H1 (cell line): Measurements from ENCODE around the gene NRP2.

- RRBS: no CpG with 5 or more reads among the region's 3 CpGs
CAGE:
- cytosol, long polyA plus RNA: no peak
- long polyA plus RNA: no peak
- nucleus, long polyA plus RNA: no peak
These were observed 422.1 kb downstream of the PARD3B start for GRCh38 chr2:204967464-204967670.

DNA sequence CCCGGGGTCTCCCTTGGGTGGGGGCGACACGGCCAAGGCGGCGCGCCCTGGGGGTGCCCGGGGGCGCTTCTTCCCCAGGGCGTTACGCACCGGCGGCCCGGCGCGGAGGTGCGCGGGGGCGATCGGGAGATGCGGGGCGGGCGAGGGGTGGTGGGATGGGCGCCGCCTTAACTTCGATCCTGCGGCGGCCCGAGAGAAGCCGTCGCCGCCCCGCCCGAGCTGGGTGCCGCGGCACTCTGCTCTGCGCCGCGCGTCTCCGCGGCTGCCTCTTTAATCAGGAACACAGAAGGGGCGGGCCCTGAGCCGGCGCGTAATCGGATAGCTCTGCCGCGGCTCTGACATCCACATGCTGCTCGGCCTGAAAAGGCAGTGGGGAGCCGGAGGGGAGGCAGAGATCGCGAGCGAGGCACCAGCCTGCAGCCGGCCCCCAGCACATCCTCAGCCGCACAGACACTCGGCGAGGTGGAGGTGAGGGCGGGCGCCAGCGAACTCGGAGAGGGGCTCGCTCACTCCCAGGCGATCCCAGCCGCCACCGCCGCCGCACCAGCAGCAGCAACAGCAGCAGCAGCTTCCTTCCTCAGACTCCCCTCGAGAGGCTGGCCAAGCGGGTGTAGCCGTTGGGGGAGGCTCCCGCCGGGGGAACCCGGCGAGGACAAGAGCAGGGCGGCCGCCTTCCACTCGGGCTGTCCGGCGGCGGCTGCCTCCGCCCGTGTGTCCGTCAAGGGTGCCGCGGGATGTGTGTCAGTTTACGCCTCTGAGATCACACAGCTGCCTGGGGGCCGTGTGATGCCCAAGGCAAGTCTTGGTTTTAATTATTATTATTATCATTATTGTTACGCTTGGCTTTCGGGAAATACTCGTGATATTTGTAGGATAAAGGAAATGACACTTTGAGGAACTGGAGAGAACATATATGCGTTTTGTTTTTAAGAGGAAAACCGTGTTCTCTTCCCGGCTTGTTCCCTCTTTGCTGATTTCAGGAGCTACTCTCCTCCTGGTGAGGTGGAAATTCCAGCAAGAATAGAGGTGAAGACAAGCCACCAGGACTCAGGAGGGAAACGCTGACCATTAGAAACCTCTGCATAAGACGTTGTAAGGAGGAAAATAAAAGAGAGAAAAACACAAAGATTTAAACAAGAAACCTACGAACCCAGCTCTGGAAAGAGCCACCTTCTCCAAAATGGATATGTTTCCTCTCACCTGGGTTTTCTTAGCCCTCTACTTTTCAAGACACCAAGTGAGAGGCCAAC, at the start of gene NRP2:
NRP2 (plus strand) TSS at position 391 of the 1,250 bp plus-strand sequence.
- RRBS: 2% methylated on average over 21 of the region's 96 CpGs
CAGE:
- cytosol, long polyA plus RNA: start-site peak on the plus strand centred at position 390 of the sequence, 6 bp wide, 240 reads
- long polyA plus RNA: start-site peak on the plus strand centred at position 387 of the sequence, 11 bp wide, 312 and 288 reads in 2 replicates; start-site peak on the plus strand centred at position 786 of the sequence, 21 bp wide, 48 and 21 reads in 2 replicates
- nucleus, long polyA plus RNA: start-site peak on the plus strand centred at position 422 of the sequence, 71 bp wide, 388 reads

GRCh38 chr2:205698851-205699309, 16.6 kb downstream of the NRP2 start:
- RRBS: no CpG with 5 or more reads among the region's 3 CpGs
CAGE:
- cytosol, long polyA plus RNA: no peak
- long polyA plus RNA: no peak
- nucleus, long polyA plus RNA: no peak

DNA sequence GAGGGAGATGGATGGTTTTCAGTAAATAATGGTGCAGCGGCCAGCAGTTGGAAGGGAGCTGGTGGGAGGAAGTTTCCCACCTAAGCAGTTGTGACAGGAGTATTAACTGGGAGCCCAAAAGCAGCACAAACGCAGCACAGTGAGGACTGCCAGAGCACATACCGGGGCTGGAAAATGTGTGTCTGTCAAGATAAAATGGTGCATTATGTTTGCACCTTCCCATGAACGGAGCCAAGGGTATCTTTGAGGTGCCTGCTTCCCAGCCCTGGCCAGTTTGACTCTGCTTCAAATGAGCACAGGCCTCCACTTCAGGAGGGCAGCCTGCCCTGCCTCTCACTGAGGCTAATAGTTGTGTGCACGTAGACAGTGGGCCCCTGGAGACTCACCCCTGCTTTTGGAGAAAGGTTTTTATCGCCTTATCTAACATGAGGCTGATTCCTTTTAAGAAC, 32.8 kb downstream of the NRP2 start:
- RRBS: no CpG with 5 or more reads among the region's 6 CpGs
CAGE:
- cytosol, long polyA plus RNA: no peak
- long polyA plus RNA: no peak
- nucleus, long polyA plus RNA: no peak

GRCh38 chr2:205744276-205744811, 62.0 kb downstream of the NRP2 start:
- RRBS: no CpG with 5 or more reads among the region's 7 CpGs
CAGE:
- cytosol, long polyA plus RNA: no peak
- long polyA plus RNA: no peak
- nucleus, long polyA plus RNA: no peak

- RRBS: no CpG with 5 or more reads among the region's 12 CpGs
CAGE:
- cytosol, long polyA plus RNA: no peak
- long polyA plus RNA: no peak
- nucleus, long polyA plus RNA: no peak
These were observed 65.6 kb downstream of the NRP2 start for GRCh38 chr2:205747685-205748443.

DNA sequence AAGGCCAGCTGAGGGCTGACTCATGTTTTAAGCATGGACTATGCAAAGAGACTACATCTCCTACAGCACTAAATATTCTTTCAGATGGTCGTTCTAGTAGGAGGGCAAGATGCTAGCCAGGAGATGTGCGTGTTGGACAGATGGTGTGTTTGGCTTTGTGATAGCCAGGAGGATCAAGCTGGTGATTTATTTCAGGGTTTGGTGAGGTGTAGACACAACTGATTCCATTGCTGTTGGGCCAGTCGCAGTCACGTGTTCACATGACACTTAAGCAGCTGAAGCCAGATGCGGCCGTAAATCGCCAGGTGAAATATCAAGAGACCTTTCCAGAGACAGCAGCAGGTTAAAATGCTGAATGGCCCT, 75.9 kb downstream of the NRP2 start:
- RRBS: no CpG with 5 or more reads among the region's 7 CpGs
CAGE:
- cytosol, long polyA plus RNA: no peak
- long polyA plus RNA: no peak
- nucleus, long polyA plus RNA: no peak

GRCh38 chr2:205768135-205768676, 85.9 kb downstream of the NRP2 start:
- RRBS: no CpG with 5 or more reads among the region's 10 CpGs
CAGE:
- cytosol, long polyA plus RNA: no peak
- long polyA plus RNA: no peak
- nucleus, long polyA plus RNA: no peak

DNA sequence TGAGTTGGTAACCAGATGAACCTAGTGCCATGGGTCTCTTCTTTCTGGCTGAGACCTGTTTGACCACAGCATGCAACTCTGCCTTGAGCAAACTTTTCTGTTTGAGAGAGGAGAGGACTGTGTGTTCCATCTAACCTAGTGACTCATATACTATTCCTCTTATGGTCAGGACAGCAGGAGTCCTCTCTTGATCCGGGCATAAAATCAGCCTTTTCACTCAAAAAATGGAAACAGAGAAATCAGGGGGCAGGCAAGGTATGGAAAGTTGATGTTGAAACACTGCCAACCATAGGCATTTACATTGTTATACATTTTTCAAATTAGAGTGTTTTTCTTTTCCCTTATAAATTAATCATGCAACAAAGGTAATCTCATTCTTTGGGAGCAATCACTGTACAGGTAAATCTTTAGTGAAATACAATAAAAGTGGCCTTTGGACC, 86.6 kb downstream of the NRP2 start:
- RRBS: no CpG with 5 or more reads among the region's 1 CpG
CAGE:
- cytosol, long polyA plus RNA: no peak
- long polyA plus RNA: no peak
- nucleus, long polyA plus RNA: no peak

GRCh38 chr2:205930270-205930601, 155.7 kb downstream of the INO80D start:
- RRBS: no CpG with 5 or more reads among the region's 2 CpGs
CAGE:
- cytosol, long polyA plus RNA: no peak
- long polyA plus RNA: no peak
- nucleus, long polyA plus RNA: no peak

- RRBS: no CpG with 5 or more reads among the region's 8 CpGs
CAGE:
- cytosol, long polyA plus RNA: no peak
- long polyA plus RNA: no peak
- nucleus, long polyA plus RNA: no peak
These were observed 141.4 kb downstream of the INO80D start for GRCh38 chr2:205944525-205945074.

DNA sequence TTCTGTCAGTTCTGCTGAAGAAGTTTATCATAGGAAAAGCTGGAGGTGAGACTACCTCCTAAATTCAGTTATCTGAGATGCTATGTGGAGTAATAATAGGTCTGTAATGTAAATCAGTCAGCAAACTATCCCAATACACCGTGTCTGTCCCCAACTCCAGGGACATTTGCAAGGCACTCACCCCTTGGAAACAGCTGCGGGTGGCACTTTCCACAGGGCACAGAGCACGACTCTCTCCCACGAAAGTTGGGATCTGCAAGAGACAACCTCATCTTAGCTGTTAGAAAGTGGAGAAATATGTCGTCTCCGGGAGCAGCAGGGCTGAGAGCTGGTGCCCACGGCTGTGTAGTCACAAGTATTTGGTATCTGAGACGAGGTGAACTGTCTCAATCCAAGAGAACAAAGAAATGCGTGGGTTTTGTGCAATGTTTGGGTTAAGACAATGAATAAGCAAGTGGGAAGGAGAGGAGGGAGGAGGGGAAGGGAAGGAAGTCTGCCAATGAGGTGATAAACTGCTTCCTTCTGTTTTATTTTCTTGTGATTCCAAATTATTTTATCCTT, 18.2 kb downstream of the DYTN start:
- RRBS: no CpG with 5 or more reads among the region's 9 CpGs
CAGE:
- cytosol, long polyA plus RNA: no peak
- long polyA plus RNA: no peak
- nucleus, long polyA plus RNA: no peak

- RRBS: no CpG with 5 or more reads among the region's 4 CpGs
CAGE:
- cytosol, long polyA plus RNA: no peak
- long polyA plus RNA: no peak
- nucleus, long polyA plus RNA: no peak
These were observed 23.6 kb downstream of the CPO start for GRCh38 chr2:206962915-206963287.

GRCh38 chr2:207008067-207008457, 68.7 kb downstream of the CPO start:
CAGE:
- cytosol, long polyA plus RNA: no peak
- long polyA plus RNA: no peak
- nucleus, long polyA plus RNA: no peak

- RRBS: no CpG with 5 or more reads among the region's 3 CpGs
CAGE:
- cytosol, long polyA plus RNA: no peak
- long polyA plus RNA: no peak
- nucleus, long polyA plus RNA: no peak
These were observed 30.5 kb downstream of the KLF7 start for GRCh38 chr2:207135052-207135813.

DNA sequence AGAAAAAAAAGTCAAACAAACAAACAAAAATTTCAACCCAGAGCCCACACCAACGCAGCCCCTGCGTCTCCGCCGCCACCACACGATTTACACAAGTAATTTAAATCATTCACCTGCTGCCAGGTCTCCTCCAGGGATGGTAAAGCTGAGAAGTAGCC, 515 bp downstream of the KLF7 start:
- RRBS: no CpG with 5 or more reads among the region's 5 CpGs
CAGE:
- cytosol, long polyA plus RNA: no peak
- long polyA plus RNA: no peak
- nucleus, long polyA plus RNA: no peak

- RRBS: 3% methylated on average over 5 of the region's 44 CpGs
CAGE:
- cytosol, long polyA plus RNA: start-site peak on the minus strand at chr2:207166810-207166876, 33 reads
- long polyA plus RNA: no peak
- nucleus, long polyA plus RNA: start-site peak on the minus strand at chr2:207166835-207166857, 26 reads
These were observed 1.2 kb upstream of the KLF7 start for GRCh38 chr2:207166783-207167503.

DNA sequence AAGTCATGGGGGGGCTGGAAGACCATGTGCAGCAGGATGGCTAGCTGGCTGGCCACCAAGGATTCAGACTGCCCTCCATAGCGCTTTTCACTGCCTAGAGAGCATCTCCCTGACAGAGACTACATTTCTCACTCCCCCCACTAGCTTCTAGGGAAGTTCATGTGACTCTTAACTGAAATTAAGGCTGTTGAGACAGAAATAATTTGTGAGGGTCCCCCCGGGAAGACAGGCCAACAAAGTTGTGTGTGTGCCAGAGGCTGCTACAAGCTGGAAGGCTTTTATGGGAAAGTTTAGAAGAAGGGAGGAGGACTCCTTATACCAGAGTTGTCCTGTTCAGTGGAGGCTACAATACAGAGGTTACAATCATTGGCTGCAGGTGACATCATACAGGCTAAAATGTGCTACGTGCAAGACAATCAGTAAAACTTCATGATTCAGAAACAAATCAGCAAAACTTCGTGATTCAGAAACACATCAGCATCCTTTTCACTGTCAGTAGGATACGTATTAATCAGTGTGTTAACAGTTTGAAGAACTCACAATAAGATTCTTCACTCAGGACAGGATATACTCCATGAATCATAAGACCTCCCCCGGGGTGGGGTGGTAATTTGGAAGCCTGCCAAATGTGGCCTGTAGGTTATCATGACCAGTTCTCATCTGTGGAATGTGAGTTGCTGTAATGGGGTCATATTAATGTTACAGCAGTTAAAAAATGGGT, 135.1 kb upstream of the CREB1 start:
- RRBS: no CpG with 5 or more reads among the region's 6 CpGs
CAGE:
- cytosol, long polyA plus RNA: no peak
- long polyA plus RNA: no peak
- nucleus, long polyA plus RNA: no peak

DNA sequence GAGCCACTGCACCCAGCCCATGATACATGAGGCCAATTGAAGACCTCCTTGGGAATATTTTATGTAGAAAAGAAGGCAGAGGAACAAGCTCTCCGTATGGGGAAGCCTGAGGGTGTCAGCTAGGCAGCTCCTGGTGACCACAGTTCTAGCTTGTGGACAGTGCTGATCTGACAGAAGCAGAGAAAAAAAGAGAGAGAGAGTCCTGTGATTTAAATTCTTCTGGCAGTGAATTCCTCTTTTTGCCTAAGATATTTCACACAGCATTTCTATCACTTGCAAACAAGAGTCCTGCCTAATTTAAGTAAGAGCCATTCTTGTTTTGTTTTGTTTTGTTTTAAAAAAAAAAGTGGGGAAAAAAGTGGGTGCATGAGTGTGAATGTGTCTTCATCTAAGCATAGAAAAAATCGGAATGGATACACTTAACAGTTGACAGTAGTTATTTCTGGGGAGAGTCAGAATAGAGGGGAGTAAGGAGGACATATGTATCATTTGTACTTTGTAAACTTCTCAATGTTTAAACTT, 28.5 kb upstream of the CREB1 start:
- RRBS: no CpG with 5 or more reads among the region's 2 CpGs
CAGE:
- cytosol, long polyA plus RNA: no peak
- long polyA plus RNA: no peak
- nucleus, long polyA plus RNA: no peak

DNA sequence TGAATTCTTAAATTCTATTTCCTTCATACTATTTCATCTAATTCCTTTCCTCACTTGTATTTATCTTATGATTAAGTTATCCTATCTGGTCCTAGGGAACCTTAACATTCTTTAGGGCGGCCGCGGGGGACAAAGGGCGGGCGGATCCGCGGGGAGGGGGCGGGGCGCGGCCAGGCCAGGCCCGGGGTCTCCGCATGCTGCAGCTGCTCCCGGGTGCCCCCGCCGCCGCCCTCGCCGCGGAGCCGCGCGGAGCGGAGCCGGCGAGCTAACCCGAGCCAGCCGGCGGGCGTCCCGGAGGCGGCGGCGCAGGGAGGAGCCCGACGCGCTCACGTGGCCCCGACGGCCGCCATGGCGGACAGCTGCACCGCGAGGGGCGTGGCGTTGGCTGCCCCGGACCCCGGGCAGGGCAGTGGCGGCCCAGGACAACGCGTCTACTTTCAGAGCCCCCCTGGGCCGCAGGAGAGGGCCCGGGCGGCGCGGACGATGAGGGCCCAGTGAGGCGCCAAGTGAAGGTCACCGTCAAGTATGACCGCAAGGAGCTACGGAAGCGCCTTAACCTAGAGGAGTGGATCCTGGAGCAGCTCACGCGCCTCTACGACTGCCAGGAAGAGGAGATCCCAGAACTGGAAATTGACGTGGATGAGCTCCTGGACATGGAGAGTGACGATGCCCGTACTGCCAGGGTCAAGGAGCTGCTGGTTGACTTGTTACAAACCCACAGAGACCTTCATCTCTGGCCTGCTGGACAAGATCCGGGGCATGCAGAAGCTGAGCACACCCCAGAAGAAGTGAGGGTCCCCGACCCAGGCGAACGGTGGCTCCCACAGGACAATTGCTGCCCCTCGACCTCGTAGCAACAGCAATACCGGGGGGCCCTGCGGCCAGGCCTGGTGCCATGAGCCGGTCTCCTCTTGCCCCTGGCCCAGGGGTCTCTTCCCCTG, 29.9 kb upstream of the CCNYL1 start:
- RRBS: 92% methylated on average over 4 of the region's 76 CpGs
CAGE:
- cytosol, long polyA plus RNA: no peak
- long polyA plus RNA: no peak
- nucleus, long polyA plus RNA: no peak